ENCODE results near the genes HPR and PSMD7.

GRCh38 chr16:72027550-72028389 lies 19.2 kb downstream of the DHODH start:
- PRO-cap = no peak
- RAMPAGE, long total RNA, 3 experiments = no peak in any of the 3 experiments

- PRO-cap = no peak
- RAMPAGE, long total RNA, 3 experiments = no peak in any of the 3 experiments
Measured at GRCh38 chr16:72063212-72063615, at the start of gene HPR. Gene HPR, plus strand, starts transcription at chr16:72063226.

- PRO-cap = no peak
- RAMPAGE, long total RNA, 3 experiments = no peak in any of the 3 experiments
Measured at GRCh38 chr16:72793426-72794215, 254.3 kb downstream of the ZFHX3 start.

DNA sequence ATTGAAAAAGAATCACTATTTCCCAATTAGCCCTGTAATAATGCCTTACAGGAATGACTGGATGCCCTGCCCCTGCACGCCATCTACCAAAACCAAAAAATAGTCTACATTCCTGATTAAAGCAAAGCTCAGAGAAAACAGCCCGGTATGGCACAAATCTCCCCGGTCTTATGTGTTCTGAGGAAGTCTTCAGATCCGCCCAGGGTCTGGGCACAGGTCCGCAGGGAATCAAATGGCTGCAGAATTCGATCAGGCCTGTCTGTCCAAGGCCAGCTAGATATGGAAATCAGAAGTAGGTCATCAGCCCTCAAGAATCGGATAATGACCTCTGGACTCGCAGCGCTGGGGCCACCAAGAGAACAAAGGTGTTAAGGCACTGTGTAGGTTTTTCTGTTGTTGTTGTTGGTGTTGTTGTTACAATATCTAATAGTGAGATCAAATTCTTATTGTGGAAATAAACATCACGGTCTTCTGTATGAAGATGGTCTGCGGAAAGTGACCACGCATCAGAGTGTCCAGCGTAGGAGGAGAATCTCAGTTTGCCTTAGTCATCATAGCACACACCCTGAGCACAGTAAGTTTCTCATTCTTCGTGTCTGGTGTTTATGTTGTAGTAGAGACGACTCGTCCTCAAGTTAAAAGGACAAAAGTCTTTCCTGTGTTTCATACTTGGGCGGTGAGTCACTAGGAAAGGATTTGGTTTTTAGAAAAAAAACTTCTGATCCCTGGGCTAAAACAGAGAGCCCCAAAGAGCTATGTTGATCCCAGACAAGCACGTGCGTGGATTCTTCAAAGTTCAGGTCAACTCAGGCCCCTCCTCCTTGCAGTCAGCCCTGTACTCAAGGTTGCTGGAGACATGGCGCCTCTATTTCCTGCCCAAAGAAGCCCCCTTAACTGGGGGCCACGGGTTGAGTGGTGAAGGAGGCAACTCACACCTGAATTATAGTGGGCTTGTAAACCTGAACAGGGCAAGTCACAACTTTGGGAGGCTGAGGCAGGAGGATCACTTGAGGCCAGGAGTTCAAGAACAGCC lies 170.6 kb downstream of the ZFHX3 start:
- PRO-cap = no peak
- RAMPAGE, long total RNA, 3 experiments = no peak in any of the 3 experiments

DNA sequence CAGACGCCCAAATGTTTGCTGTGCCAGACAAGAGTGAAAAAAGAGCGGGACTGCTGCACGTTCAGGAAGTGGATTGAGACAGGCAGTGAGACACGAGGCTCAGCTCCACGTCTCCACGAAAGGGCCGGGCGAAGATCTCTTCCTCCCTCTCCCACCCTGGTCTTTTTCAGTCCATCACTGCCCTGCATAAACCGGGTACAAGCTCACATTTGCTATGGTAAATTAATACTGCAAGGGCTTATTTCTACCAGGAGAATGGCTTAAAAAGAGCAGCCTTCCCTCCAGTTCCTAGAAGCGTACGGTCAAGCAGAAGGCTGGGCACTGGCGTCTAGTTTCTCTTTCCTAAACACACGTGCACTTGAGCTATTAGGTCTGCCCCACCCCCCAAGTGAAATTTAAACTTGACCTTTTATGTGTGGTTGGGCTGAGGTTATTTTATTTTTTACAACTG lies 95.4 kb downstream of the ZFHX3 start:
- PRO-cap = bidirectional peak, plus-strand start outside the sequence, minus-strand start at position 335 of the sequence
- RAMPAGE, long total RNA, 3 experiments = no peak in any of the 3 experiments

GRCh38 chr16:72952998-72953202 lies 95.0 kb downstream of the ZFHX3 start:
- PRO-cap = bidirectional peak, plus-strand start at chr16:72953097, minus-strand start at chr16:72952881
- RAMPAGE, long total RNA, 3 experiments = no peak in any of the 3 experiments

DNA sequence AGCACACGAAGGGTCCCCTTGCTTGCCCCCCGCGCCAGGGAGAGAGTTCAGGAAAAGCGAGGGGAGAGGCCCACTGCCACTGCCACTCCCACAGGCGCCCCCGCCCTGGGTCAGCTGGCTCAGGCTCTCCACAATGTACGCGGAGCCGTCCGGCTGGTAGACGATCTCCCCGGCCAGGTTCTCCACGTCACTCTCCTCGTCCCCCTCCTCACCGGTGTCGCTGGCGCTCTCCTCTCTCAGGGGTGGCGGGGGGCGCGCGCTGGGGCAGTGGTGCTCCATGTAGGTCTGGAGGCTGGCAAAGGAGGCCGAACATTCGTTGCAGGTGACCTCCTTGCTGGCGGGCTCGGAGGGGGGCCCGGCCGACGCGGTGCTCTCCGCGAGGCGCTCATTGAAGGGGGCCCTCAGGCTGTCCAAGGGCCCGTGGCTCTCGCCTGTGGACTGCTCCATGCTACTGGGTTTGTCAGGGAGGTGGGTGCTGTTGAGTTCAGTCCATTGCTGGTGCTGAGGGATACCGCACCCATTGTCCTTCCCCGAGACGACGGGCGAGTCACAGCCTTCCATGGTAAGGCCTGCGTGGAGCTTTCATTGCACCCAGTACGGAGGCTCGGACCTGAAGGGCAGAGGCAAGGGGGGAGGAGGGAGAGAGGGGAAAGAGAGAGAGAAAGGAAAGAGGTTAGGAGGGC lies 88.2 kb downstream of the ZFHX3 start:
- PRO-cap = no peak
- RAMPAGE, long total RNA, 3 experiments = no peak in any of the 3 experiments

DNA sequence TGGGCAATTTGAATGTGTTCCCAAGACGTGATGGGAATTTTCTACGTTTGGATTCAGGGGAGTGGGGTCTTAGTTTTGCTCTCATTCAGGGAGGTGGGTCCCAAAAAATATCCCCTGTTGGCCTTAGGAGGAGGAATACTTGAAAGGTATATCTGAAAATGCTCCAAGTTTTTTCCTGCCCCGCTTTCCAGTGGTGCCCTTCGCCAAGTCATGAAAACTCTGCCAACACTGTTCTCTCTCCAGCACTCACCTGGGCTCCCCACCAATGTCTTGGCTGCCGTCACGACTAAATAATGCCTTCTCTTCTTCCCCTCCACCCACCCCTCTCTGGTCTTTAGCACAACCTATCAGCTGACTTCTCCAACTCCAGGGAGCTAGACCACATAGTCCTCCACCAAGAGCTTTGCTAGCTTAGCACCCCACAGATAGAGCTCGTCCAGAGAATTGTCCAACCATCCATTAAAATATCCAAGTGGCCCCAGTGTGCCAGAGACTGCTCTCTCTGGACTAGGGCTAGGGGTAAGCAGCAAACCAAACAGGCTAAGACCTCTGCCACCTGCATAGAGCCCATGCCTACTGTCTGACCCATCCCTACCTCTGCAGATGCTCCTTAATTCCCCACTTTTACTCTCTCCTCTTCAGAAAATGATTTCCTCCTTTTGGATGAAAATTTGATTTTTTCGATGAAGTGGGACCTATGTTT lies 30.5 kb downstream of the ZFHX3 start:
- PRO-cap = no peak
- RAMPAGE, long total RNA, 3 experiments = no peak in any of the 3 experiments

DNA sequence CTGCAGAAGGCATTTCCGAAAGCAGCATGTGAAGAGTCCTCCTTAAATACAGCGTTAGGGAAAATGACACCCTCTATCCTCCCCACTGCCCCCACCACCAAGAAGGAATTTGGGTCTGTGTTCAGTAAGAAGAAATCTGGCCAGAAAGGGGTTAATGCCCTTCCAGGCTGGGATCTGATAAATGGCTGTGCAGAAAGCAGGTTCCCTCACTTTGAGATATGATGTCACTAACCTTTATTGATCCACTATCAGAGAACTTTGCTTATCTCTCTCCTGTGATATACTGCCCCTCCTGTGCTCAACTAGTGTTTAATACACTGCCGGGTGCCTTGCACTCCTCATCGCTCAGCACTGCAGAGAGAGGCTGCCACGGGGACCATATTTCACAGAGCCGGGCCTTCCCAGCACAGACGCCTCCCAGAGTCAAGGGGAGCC lies 20.3 kb downstream of the ZFHX3 start:
- PRO-cap = no peak
- RAMPAGE, long total RNA, 3 experiments = no peak in any of the 3 experiments

- PRO-cap = no peak
- RAMPAGE, long total RNA, 3 experiments = no peak in any of the 3 experiments
Measured at GRCh38 chr16:73053115-73054101, 5.5 kb upstream of the ZFHX3 start.

DNA sequence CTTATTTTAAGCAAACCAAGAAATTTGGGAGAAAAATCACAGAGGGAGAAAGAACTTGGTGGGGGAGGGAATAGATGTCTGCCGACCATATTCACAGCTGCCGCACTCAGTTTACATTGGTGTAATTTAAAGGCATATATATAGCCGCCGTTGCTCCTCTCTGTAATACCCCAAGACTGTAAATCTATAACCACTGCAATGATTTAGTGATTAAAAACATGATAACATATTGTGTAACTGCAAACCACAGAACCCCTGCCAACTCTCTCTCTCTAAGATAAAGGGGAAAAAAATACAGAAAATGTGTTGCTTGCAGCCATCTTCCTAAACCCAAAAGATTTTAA lies 6.7 kb upstream of the ZFHX3 start:
- PRO-cap = no peak
- RAMPAGE, long total RNA, 3 experiments = no peak in any of the 3 experiments

GRCh38 chr16:73056400-73056754 lies 8.4 kb upstream of the ZFHX3 start:
- PRO-cap = no peak
- RAMPAGE, long total RNA, 3 experiments = no peak in any of the 3 experiments

- PRO-cap = no peak
- RAMPAGE, long total RNA, 3 experiments = no peak in any of the 3 experiments
Measured at GRCh38 chr16:73062879-73063649, 15.1 kb upstream of the ZFHX3 start.

- PRO-cap = unidirectional peak, minus-strand start at chr16:73071503; unidirectional peak, minus-strand start at chr16:73071515
- RAMPAGE, long total RNA, 3 experiments = no peak in any of the 3 experiments
Measured at GRCh38 chr16:73071114-73071905, 23.4 kb upstream of the ZFHX3 start.

DNA sequence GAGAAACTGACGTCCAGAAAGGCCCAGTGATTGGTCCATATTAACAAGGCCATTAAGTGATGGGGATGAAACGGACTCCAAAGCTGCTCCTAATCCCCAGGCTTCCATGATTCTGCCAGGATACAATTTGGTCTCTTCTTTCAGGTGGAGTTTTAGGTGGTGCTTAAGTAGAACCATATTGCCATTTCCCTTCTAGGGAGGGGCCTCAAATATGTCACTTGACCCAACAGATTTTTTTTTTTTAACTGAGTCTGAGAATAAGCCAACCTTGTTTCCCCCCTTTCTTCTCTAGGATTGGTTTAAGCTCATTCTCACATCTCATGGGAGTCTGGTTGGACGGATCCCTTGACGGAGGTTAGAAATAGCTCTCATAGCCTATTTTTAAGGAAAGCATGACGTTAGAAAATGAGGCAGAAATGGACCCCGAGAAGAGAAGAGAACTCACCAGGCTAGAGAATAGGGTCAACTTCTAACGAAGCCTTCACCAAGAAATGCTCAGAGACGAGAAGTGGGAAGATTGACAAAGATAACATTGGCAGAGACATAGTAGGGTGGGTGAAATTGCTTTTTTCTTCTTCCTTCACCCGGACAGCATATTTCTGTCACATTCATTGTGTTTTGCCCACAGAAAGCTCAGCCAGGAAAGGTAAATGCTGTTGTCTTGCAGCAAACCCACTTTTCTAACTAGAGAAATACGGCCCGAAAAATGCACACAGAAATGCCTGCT lies 95.1 kb upstream of the ZFHX3 start:
- PRO-cap = no peak
- RAMPAGE, long total RNA, 3 experiments = no peak in any of the 3 experiments

DNA sequence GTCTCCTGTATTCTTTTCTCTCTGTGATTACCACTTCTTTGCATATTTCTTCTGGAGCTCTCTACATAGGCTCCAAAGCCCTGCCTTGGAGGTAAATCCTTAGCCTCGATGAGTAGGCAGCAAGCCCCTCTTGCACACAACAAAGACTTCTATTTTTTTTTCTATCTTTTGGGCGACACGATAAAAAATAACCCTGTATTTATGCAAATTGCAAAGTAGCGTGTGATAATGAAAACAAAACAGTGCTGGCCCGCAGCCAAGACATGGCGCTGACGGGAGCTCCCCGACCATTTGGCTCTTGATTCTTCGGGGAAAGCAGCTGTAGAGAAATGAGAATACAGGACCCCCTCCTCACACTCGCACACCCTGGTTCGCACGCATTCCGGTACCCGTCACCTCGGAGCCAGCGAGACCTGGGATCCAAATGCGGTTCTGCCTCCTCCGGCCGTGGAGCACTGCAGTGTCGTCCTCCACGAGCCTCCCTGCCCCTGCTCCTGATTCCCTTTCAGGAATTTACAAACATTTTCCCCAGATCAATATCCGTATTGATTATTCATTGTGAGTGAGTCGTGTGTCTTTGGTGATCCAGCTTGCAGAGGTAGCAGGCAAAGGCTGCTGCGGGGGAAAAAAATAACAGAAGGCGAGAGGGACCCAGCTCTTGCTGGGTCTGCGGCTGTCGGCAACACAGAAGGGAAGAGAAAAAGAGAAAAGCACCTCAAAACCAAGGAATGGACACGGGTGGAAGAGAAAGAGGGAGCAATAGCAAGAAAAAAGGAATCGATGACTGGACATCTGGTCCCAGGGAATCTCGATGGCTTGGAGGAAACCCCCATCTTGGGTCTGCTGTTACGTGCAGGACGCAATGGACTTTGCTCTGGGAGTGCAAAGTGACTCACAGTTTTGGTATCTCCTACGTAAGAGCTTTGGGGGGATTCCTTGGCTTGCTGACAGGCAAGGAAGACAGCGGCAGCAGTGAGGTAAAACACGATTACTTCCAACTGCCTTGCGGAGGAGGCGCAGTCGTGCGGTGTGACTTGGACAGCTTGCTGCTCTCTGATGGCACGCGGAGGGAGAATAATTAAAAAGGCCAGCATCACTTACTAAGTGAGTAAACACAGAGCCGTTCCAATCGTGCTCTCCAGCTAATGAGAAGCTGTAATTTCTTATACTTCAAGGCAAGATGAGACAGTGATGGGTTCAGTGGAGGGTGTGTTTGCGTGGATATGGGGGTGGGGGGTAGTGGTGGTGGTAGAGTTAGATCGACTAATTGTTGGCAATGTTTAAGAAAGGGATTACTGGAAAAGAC lies 184.3 kb upstream of the ZFHX3 start:
- PRO-cap = no peak
- RAMPAGE, long total RNA, 3 experiments = no peak in any of the 3 experiments

DNA sequence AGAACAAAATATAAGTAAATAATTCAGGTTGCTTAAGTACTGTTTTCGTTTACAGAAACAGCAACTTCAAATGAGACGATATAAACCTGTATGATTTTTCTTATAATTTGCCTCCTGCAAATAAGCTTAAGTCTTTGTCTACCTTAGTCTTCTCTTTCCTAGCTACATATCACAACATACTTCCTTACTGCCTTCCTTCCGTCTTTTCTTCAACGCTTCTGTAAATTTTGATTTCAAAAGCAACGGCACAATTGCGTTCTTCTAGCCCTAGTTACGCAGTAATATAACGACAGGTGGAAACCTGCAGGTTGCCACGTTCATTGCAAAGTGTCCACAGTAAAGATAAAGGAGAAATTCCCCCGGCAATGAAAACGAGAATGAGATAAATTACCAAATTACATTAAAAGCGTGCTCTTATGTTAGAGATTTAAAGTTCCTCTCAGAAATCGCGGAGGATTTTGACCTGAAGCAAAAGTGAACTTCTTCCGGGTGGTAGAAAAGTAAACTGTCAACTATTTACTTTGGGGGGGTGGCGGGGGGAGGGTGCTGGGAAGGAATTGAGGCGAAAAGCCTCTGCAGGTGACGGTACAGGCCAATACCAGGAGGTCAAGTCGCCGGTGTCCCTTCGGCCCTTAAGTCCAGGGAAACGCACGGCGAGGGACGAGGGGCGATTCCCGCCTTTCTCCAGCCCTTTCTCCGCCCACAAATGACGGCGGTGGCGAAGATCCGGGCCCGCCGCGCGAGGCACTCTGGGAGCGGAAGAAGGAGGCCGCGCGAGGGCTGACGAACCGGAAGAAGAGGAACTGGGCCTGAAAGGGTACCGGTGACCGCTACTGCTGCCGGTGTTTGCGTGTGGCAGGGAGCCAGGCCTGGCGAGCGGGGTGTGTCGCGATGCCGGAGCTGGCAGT lies at the start of gene PSMD7:
TSS of gene PSMD7 (plus strand) at position 791 of the 908 bp plus-strand sequence.
- PRO-cap = bidirectional peak, plus-strand start at position 813 of the sequence, minus-strand start at position 717 of the sequence
- RAMPAGE, long total RNA, 3 experiments = start-site peak on the plus strand in 3 of 3 experiments, centred at positions 805 to 822 of the sequence, 3,293 to 7,065 reads per replicate; start-site peak on the minus strand in 1 of 3 experiments, centred at position 455 of the sequence, 6 reads per replicate

DNA sequence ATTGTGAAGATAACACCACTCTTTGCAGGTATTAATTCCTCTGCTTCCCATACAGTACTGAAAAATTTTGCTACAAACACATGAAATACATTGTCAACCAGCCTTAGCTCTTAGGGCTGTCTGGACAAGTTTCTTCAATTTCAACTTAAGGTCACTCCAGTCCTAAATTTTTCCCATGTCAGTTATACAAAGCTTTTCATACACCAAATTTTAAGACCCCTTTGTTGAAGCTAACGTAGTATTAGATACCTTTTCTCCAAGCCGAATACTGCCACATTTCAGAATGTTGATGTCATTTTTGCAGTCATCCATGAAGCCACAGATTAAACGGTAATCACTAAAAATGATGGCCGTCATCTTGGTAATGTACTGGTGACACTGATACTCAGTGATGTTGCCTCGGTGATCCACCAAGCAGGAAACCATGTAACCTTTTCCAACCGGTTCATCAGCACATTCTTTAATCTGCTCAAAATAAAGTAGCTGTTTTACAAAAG lies 82.1 kb upstream of the CLEC18B start:
- PRO-cap = no peak
- RAMPAGE, long total RNA, 3 experiments = no peak in any of the 3 experiments

DNA sequence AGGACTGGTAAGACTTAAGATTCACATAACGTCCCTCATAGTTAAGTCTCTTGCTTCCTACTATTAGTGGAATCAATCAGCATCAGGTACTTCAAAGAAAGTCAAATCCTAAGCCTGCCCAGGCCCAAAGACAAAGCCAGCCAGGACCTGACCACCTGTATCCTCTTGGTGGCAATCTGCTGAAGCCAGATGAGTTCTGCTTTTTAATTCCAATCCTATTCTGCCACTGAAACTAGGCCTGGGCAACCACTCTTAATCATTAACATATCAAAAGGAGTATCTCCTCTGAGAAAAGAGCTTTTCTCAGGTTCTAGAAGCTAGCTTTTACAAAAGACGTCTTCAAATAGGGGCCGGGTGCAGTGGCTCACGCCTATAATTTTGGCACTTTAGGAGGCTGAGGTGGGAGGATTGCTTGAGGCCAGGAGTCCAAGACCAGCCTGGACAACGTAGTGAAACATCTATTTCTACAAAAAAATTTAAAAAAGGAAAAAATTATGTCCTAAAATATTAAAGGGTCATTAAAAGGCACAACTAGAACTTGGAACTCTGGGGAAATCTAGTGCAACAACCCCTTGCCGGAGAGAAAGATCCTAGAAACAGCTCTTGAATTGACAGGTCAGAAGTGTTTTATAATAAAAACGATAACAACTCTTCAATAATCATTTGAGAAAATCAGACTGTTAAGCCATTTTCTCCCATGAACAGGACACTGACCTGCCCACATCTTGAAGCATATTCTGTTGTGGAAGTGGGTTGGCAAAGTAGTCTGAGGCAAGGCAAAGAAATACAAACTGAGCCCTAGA lies 15.3 kb upstream of the GLG1 start:
- PRO-cap = no peak
- RAMPAGE, long total RNA, 3 experiments = no peak in any of the 3 experiments

GRCh38 chr16:74726107-74726434 lies 25.4 kb upstream of the MLKL start:
- PRO-cap = no peak
- RAMPAGE, long total RNA, 3 experiments = no peak in any of the 3 experiments